Endometrial microvascular endothelial cells (primary cell): ENCODE measurements around a stretch of chr2.

DNA sequence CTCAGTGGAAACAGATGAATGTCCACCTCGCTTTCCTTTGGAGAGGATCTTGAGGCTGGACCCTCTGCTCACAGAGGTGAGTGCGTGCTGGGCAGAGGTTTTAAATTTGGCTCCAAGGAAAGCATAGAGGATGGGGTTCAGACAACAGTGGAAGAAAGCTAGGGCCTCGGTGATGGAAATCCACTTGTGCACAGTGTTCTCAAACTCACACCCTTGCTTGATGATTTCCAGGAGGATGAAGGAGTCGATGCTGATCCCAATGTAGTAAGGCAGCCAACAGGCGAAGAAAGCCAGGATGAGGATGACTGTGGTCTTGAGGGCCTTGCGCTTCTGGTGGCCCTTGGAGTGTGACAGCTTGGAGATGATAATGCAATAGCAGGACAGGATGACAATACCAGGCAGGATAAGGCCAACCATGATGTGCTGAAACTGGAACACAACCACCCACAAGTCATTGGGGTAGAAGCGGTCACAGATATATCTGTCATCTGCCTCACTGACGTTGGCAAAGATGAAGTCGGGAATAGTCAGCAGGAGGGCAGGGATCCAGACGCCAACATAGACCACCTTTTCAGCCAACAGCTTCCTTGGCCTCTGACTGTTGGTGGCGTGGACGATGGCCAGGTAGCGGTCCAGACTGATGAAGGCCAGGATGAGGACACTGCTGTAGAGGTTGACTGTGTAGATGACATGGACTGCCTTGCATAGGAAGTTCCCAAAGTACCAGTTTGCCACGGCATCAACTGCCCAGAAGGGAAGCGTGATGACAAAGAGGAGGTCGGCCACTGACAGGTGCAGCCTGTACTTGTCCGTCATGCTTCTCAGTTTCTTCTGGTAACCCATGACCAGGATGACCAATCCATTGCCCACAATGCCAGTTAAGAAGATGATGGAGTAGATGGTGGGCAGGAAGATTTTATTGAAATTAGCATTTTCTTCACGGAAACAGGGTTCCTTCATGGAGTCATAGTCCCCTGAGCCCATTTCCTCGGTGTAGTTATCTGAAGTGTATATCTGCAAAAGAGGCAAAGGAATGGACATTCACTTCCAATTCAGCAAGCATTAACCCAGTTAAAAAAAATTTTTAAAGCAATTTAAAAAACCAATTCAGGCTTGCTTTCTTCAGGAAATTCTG lies 2.7 kb downstream of the CXCR4 start:
- RAMPAGE, long total RNA: no peak

DNA sequence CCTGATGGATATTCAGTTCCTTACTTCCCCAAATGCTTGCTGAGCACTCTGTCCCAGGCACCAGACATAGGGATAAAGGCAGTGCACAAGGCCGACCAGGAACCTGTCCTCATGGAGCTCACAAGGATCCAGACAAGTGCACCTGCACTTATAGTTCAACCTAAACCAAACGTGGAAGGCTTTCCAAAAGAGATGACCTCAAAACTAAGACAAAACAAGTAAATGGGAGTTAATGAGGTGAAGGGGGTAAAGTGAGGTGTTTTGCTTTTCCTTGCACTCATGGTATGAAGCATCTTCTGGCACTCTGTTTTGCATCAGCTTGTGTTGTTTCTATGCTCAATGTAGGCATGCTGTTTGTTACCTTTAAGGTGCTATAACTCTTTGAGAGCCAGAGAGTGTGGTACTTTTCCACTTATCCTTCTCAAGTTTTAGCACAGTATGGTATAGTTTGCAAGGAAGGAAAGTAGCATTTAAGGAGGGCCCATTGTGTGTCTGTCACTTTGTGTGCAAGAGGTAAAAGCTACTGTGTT lies 17.4 kb upstream of the CXCR4 start:
- RAMPAGE, long total RNA: no peak

- RAMPAGE, long total RNA: no peak
Observed at GRCh38 chr2:136139512-136140013, 21.6 kb upstream of the CXCR4 start.

DNA sequence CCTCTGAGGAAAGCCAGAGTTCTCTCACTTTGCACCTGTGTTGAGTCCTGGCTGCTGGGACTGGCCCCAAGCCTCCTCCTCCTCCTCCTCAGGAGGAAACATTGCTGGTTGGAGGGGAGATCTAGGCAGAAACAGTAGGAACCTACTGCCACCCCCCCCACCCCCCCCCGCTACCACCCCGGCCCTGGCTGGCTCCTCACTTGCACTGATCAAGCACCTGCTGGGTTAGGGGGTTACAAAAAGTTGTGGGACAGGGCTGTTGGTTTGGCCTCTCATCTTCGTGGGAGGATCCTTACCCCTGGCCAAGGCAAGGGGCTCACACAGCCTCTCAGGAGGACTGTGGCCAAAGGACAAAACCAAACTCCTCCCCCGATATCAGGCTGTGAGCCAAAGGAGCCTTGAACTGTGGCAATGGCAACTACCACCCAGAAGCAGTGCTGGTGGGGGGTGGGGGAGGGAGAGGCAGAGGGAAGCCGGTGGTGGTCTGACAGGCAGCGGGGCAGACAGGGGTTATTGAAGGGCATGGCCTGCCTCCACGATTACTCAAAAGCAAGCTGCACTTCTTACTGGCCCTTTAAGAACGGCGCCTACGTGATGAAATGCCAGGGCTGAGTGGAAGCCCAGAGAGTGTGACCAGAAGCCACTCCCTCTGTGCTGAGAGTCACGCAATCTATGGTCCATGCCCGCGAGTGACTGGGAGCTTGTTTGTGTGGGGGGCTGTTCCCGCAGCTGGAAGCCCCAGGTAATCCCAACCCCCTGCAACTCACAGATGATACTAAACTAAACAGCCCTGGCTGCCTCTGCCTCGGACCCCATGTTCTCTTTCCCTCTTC lies 128.1 kb upstream of the CXCR4 start:
- RAMPAGE, long total RNA: no peak

DNA sequence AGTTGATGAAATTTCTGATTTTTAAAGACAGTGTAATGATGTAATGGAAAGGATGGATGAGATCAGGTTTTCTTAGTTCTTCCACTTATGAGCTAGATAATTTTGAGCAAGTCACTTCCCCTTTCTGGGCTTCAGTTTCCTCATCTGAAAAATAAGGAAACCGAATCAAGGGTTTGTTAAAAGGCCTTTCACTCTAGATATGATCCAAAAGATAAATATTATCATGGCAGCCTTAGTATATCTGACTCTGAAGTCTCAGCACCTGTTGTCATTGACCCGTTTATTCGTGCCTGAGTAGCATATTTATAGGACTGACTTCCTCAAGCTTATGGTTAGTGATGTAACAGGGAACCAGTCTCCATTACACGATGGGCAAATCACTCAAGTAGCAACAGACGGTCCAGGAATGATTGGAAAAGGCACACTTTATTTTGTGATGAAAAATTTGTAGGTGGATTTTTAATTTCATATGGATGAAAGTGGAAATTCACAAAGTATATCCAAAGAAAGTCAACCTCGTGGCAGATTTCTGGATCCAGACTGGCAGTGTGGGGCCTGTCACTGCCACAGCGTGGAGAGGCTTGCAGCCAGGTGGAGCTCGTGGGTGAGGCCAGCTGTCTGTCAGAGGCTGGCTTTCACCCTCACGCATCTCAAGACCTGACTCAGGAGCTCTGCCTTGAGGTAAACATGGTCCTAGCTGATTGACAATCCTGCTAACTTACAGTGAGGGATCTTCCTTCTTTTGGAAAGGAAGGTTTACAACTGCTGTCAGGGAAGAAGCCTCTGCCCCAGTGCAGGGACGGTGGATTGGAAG lies 137.9 kb upstream of the CXCR4 start:
- RAMPAGE, long total RNA: no peak

DNA sequence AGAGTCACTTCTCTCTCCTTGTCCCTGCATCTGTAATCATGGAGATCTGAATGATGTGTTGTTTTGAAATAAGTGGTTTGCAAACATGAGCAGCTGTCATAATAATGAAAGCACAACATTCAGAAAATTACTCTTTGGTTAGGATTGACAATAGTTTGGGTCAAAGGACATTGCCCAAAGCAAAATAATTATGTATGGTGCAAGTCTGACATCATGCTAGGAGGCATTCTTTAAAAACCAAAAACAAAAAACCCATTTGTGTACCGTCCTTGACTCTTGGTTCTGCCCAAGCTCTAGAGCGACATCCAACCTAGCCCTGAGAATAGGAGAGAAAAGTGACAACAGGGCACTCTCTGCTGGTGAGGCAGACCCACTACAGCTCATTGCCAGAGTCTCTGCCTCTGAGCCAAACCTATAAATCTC lies 266.6 kb upstream of the CXCR4 start:
- RAMPAGE, long total RNA: no peak

DNA sequence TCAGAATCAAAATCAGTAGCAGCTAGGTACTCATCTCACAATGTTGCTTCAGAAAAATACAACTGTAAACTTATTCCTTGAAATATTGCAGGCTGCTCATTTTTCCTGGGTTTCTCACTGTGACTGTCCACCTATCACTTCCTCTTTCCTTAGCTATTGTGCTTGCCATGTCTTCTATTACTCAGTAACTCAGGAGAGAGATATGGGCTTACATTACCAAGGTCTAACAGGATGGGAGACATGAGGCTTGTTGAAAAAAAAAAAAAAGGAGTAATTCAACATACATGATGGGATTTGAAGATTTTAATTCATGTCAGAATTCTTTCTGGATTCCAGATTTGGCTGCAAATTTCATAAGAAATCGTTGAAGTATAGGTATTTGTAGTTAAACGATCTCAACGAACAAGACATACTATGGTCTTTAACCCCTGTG lies 16.9 kb upstream of the HNMT start:
- RAMPAGE, long total RNA: no peak

- RAMPAGE, long total RNA: no peak
Observed at GRCh38 chr2:138035755-138036135, 71.5 kb downstream of the HNMT start.

- RAMPAGE, long total RNA: no peak
Observed at GRCh38 chr2:138282111-138282527, 219.5 kb upstream of the SPOPL start.

DNA sequence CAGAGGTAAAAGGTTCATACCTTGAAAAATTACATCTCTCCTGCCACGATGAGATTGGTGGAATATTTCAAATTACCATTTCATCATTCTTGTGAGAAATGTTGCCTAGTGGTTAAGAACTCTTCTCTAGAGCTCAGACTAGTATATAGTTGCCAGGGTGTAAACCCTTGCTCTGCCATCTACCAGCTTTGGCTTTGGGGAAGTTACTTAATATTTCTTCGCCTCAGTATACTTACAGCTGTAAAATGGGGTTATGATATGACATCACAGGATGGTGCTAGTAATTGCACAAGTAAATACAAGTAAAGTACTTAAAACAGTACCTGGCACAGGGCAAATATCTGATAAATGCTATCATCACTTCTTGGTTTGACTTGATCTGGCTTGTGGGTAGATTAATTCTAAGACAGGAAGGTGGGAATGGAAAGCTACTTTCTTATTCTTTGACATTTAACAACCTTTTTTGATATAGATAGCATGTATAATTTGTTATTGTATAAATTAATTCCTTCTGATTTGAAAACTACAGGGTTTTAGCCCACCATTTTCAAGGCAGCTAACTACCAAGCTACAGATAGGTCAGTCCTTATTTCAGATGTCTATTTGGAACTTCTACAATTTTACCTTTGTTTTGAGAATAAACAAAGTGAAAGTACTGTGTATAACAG lies 1.6 kb downstream of the SPOPL start:
- RAMPAGE, long total RNA: no peak

GRCh38 chr2:138567789-138568789 lies 66.5 kb downstream of the SPOPL start:
- RAMPAGE, long total RNA: no peak

- RAMPAGE, long total RNA: no peak
Observed at GRCh38 chr2:139816709-139817016, 1036.5 kb upstream of the NXPH2 start.

- RAMPAGE, long total RNA: no peak
Observed at GRCh38 chr2:143258094-143259103, 129.2 kb downstream of the ARHGAP15 start.

GRCh38 chr2:143434635-143435794 lies 305.8 kb downstream of the ARHGAP15 start:
- RAMPAGE, long total RNA: no peak

GRCh38 chr2:143942651-143942983 lies 389.7 kb downstream of the GTDC1 start:
- RAMPAGE, long total RNA: no peak

DNA sequence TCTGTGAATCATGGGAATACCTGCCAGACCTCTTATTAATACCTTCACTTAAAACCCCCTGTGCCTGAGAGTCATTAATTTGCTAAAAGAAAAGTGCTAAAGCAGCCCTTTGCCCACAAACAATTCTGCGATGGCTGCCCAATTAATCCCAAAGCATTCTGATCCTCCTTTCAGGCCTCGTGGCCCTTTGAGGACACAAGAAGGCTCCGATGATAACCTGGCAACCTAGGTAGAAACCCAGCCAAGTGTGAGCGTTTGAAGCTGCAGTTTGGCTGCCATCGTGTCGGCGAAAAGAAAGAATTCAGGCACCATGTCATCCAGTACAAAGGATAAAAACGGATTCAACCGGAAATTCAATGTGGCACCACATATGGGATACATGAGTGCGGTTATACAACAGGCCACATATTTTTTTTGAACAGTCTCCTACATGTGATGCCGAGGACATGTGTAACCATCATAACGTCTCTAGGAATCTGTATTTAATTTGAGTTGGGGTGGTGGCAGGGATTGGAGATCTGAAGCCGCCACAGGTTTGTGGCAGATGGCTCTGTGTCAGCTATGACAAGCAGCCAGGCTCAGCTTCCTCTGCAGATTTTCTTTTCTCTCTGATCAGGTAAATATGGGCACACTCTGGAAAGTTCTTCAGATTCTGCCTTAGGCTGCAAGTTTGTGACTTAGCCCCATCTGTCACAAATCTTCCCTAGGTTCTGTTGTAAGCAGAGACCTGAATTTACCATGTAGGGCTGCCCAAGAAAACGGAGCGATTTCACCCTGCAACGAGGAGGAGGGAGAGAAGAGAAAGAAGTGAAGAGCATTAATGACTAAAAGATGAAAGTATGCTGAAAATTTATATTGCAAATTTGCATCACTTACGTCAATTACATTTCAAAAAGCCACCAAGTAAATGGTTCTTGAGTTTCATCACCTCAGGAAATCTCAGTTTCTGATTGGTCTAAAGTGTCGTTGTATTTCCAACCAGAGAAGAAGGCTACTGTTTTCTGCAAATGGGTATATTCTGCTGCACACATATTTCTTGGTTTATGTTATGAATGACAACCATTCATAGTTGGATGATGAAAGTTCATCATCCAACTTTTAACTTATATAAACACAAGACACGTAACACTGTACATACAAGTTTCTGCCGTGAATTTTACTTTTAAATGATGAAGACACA lies 385.6 kb downstream of the GTDC1 start:
- RAMPAGE, long total RNA: no peak

DNA sequence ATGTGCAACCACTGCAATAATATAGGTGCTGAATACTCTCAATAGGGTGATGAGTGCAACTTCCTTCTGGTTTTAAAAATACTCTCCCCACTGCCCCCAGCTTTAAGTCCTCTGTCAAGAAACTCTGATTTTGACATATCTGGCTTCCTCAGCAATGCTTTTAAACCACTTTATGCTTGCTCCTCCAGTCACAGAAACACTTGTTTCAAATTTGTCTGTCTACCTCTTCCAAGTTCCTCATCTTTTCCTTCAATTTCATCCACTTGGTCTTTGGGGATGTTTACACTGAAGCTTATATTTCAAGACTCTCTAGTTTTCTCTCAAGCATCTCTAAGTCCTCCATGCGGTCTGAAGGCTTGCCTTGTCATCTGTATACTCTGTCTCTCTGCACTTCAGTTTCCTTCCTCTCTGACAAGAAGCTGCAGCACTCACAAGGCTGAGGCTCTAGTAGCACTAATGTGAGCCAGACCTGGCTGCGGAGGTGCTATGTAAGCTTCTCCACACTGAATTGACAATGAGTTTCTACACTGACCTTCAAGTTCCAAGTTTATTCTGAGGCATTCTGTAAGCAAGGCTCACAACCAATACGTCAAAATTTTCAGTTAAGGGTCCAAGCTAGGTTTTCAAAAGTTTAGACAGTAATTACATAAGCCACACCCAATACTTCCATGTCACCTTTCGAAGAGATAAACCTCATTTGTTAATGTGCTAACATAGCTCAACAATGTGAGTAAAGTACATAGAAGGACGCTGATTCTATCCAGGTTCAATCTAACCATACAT lies 234.5 kb downstream of the GTDC1 start:
- RAMPAGE, long total RNA: no peak

DNA sequence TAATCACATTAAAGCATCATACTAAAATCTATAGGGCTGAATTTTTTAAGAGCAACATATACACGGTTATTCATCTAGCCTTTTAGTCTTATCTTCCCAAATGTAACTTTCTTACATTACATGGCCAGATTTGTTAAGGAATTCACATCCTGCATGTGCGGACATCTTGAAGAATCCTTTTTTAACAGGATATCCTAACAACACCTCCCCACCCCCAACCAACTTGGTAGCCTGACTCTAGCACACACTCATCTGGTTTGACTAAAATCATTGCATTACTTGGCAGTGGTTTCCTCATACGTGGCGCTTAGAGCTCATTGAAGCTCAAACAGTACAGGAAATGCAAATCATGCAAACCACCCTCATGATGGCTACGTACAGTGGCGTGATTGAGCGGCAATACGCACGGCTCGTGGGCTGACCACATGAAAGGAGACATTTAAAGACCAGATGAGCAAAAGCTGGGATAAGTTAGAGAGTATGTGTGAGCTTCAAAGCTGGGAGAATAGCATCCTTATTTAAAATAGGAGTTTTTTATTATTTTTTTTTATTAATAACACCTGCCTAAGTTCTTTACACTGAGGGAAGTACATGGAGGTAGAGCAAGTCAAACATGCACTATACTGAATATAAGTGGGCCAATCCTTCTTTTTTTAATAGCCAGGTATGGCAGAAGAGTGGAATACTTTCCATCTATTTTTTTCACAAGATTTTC lies 148.6 kb downstream of the GTDC1 start:
- RAMPAGE, long total RNA: no peak

GRCh38 chr2:144349480-144350002 lies 17.2 kb upstream of the GTDC1 start:
- RAMPAGE, long total RNA: no peak

DNA sequence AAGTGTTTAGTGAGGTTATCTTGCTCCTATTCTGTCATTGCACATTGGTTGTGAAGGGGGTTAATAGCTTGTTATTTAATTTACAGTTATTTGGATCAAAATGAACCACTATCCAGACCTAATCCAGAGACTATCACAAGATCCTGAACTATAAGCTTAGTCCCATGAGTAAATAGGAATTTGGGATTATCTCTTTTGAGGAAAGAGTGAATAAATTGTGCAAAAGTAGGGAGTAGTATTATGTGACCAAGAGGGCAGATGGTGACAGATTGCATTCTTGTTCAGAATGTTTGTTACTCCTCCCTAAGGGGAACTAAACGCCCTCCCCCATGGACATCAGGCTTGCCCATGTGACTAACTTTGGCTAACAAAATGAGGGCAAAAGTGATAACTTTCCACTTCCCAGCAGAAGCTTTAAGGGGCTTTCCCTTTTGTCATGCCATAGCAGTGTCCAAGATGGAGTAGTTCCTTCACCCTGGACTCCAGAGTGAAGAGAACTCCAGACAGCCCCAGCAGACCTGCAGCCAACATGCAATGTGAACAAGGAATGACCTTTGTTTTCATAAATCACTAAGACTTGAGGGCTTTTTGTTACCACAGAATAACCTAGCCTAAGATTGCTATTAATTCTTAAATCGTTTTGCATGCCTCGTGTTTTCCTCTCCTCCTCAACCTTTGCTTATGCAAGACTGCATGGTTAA lies 24.0 kb upstream of the GTDC1 start:
- RAMPAGE, long total RNA: no peak